K562 (cell line): ENCODE results near the gene HSBP1.

DNA sequence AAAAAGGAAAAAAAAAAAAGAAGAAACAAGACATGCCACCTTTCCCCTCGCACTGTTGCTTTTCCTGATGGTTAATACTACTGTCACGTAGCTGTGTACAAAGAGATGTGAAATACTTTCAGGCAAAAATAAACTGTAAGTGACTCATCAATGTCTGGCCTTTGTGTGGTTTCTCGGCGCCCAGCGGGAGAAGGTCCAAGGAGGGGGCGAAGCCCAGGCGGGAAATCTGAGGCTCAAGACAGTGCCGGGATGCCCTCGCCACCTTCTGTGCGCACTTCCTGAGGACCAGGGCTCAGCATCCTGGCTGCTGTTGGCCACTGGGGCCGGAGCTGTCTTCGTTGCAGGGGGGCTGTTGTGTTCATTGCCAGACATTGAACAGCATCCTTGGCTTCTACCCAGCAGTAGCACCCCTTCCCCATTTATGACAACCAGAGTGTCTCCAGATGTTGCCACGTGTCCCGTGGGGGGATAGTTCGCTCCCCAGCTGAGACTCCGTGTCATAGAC, 67.4 kb upstream of the PLCG2 start:
- RAMPAGE, long total RNA: no peak
- RRBS: 85% methylated on average over 4 of the region's 16 CpGs
PRO-cap:
- standard: no peak
- CoPRO, capped RNA only, 2 experiments: no peak in any of the 2 experiments
- CoPRO, capped and uncapped RNA, 2 experiments: no peak in any of the 2 experiments
- CoPRO, uncapped RNA only, 2 experiments: peak in 1 of 2 experiments; most common plus-strand start position 339 of the sequence (in 1)
CAGE:
- cytosol, long polyA plus RNA: no peak
- long polyA plus RNA: no peak
- nucleolus, long total RNA: no peak
- nucleus, long polyA plus RNA: no peak

DNA sequence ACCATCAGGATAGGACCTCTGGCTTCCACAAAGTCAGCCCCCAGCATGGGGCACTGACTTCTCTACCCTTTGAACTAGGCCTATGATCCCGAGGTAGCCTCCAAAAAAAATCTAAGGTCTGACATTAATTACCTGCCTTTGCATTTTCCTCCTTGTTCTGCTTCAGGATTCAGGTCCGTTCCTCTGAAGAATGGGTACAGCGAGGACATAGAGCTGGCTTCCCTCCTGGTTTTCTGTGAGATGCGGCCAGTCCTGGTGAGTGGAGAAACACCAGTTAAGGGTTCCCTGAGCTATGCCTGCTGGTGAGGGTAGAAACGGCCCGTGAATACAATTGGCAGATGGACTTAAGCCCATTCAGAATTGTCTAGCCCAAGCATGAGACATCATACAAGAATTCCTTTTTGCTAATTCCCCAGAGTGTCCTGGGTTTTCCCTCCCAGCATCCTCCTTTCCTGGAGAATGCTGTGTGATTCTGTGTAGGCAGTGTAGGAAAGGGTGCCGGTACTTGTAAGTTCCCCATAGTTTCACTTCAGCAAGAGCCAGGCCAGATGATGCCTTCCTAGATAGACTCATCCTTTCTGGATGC, 65.2 kb downstream of the SDR42E1 start:
- RAMPAGE, long total RNA: no peak
- RRBS: no CpG with 5 or more reads among the region's 7 CpGs
PRO-cap:
- standard: no peak
- CoPRO, capped RNA only, 2 experiments: no peak in any of the 2 experiments
- CoPRO, capped and uncapped RNA, 2 experiments: no peak in any of the 2 experiments
- CoPRO, uncapped RNA only, 2 experiments: no peak in any of the 2 experiments
CAGE:
- cytosol, long polyA plus RNA: no peak
- long polyA plus RNA: no peak
- nucleolus, long total RNA: no peak
- nucleus, long polyA plus RNA: no peak

DNA sequence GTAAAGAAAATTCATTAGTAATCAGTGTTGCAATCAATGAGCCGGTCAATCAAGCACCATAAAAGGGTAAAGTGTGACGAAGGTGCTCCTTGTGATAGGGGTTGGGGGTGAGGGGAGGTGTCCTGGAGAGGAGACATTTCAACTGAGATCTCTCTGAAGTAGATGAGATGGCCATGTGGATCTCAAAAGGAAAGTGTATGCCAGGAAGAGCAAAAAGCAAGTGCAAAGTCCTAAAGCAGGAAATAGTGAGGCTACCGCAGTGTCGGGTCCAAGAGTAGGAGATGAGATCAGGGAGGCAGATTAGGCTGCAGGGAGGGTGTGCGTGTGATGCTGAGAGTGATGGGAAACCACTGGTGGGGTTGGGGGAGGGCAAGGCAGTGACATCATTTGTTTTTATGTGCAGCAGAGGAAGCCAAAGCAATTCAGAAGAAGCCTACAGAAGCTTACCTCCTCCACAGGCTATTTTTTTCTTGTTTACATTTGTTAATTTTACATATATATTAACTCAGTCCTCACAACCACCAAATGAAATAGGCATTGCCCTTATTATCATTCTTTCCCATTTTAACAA, 28.6 kb downstream of the CDH13 start:
- RAMPAGE, long total RNA: no peak
- RRBS: no CpG with 5 or more reads among the region's 5 CpGs
PRO-cap:
- standard: no peak
- CoPRO, capped RNA only, 2 experiments: no peak in any of the 2 experiments
- CoPRO, capped and uncapped RNA, 2 experiments: no peak in any of the 2 experiments
- CoPRO, uncapped RNA only, 2 experiments: no peak in any of the 2 experiments
CAGE:
- cytosol, long polyA plus RNA: no peak
- long polyA plus RNA: no peak
- nucleolus, long total RNA: no peak
- nucleus, long polyA plus RNA: no peak

DNA sequence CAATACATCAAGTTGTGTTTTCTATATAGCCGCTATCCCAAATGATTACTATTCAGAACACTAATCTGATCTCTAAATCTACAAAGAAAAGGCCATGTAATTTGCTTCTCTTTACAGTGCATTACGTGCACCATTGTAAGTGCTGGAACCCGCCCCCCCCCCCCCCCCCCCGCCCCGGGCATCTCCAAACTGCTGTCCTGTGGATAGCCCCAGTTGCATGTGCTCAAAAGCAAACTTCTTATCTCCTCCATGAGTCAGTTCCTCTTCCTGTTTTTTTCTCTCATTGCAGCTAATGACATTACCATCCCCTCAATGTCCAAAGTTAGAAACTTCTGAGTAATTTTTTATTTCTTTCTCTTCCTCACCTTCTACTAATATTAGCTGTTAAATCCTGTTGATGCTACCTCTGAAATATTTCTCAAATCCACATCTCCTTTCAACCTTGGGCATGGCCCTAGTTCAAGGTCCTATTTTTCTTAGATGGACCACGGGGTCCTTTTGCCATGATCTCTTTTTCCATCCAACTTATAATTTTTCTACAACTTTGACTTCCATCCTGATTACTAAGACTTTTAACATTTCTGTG, 74.1 kb downstream of the CDH13 start:
- RAMPAGE, long total RNA: no peak
- RRBS: no CpG with 5 or more reads among the region's 6 CpGs
PRO-cap:
- standard: no peak
- CoPRO, capped RNA only, 2 experiments: no peak in any of the 2 experiments
- CoPRO, capped and uncapped RNA, 2 experiments: no peak in any of the 2 experiments
- CoPRO, uncapped RNA only, 2 experiments: no peak in any of the 2 experiments
CAGE:
- cytosol, long polyA plus RNA: no peak
- long polyA plus RNA: no peak
- nucleolus, long total RNA: no peak
- nucleus, long polyA plus RNA: no peak

DNA sequence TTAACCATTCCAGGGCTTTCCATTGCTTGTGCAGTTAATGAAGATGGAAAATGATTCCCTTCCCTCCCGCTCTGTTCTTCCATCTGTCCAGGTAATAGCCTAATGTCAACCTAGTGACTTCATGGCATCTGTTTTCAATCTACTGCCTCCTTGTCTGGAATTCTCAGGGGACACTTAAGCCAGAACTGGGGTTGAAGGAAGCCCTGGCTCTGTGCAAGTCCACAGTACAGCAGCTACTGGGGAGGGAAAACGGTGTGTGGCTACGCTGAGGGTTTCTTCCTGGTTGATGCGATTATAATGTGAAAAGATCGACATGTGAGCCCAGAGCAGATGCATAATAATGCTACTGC, 206.8 kb downstream of the CDH13 start:
- RAMPAGE, long total RNA: no peak
- RRBS: no CpG with 5 or more reads among the region's 5 CpGs
PRO-cap:
- standard: no peak
- CoPRO, capped RNA only, 2 experiments: no peak in any of the 2 experiments
- CoPRO, capped and uncapped RNA, 2 experiments: no peak in any of the 2 experiments
- CoPRO, uncapped RNA only, 2 experiments: no peak in any of the 2 experiments
CAGE:
- cytosol, long polyA plus RNA: no peak
- long polyA plus RNA: no peak
- nucleolus, long total RNA: no peak
- nucleus, long polyA plus RNA: no peak

- RAMPAGE, long total RNA: no peak
PRO-cap:
- standard: no peak
- CoPRO, capped RNA only, 2 experiments: no peak in any of the 2 experiments
- CoPRO, capped and uncapped RNA, 2 experiments: no peak in any of the 2 experiments
- CoPRO, uncapped RNA only, 2 experiments: no peak in any of the 2 experiments
CAGE:
- cytosol, long polyA plus RNA: no peak
- long polyA plus RNA: no peak
- nucleolus, long total RNA: no peak
- nucleus, long polyA plus RNA: no peak
Measured at GRCh38 chr16:83581787-83581986, 226.1 kb upstream of the HSBP1 start.

GRCh38 chr16:83807597-83808825, at the start of gene HSBP1:
Gene HSBP1 (plus strand): TSS chr16:83807978.
- RAMPAGE, long total RNA: start-site peak on the plus strand at chr16:83807977-83808040, 5,107 and 2,764 reads in 2 replicates
- RRBS: 1% methylated on average over 31 of the region's 85 CpGs
PRO-cap:
- standard: bidirectional peak, plus-strand start at chr16:83808021, minus-strand start at chr16:83807805; bidirectional peak, plus-strand start at chr16:83808575, minus-strand start at chr16:83808392
- CoPRO, capped RNA only, 2 experiments: peak in 2 of 2 experiments; most common plus-strand start chr16:83807950 (in 2); most common minus-strand start chr16:83807805 (in 1)
- CoPRO, capped and uncapped RNA, 2 experiments: peak in 2 of 2 experiments; most common plus-strand start chr16:83807950 (in 2); most common minus-strand start chr16:83807805 (in 1)
- CoPRO, uncapped RNA only, 2 experiments: no peak in any of the 2 experiments
CAGE:
- cytosol, long polyA plus RNA: start-site peak on the plus strand at chr16:83807967-83808047, 2,364 and 2,389 reads in 2 replicates
- long polyA plus RNA: start-site peak on the plus strand at chr16:83807977-83808040, 3,443 and 3,130 reads in 2 replicates
- nucleolus, long total RNA: no peak
- nucleus, long polyA plus RNA: start-site peak on the plus strand at chr16:83807968-83808047, 1,919 and 2,035 reads in 2 replicates

DNA sequence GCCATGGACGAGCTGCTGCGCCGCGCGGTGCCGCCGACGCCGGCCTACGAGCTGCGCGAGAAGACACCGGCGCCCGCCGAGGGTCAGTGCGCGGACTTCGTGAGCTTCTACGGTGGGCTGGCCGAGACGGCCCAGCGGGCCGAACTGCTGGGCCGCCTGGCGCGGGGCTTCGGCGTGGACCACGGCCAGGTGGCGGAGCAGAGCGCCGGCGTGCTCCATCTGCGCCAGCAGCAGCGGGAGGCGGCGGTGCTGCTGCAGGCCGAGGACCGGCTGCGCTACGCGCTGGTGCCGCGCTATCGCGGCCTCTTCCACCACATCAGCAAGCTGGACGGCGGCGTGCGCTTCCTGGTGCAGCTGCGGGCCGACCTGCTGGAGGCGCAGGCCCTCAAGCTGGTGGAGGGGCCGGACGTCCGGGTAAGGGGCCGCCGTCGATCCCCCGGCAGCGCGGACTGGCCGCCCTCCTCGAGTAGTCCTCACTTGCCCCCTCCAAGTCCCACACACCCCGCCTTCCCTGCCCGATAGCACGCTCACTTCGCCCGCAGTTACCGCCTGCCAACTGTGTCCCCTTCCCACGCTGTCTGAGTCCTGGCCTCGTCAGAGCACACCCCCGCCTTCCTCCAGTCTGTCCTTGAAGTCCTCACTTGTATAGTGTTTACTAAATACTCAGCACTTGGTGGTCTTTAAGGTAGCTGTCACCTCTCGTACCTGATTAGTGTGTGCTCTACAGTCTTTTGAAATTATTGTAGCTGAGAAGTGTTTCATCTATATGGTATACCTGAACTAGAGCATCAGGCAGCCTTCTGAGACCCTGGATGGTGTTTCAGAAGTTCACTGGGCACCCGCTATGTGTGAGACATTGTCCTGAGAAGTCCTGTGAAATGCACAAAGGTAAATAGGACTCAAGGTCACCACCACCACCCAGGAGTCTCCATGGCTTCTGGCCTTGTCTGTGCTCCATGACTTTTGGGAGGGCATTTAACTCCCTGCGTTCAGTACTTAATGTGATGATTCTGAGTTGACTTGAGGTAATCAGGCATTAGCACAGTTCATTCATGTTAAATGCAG, 676 bp downstream of the MLYCD start:
- RAMPAGE, long total RNA: no peak
- RRBS: 2% methylated on average over 17 of the region's 77 CpGs
PRO-cap:
- standard: no peak
- CoPRO, capped RNA only, 2 experiments: peak in 2 of 2 experiments; most common plus-strand start position 304 of the sequence (in 1); most common minus-strand start position 279 of the sequence (in 1)
- CoPRO, capped and uncapped RNA, 2 experiments: no peak in any of the 2 experiments
- CoPRO, uncapped RNA only, 2 experiments: no peak in any of the 2 experiments
CAGE:
- cytosol, long polyA plus RNA: no peak
- long polyA plus RNA: no peak
- nucleolus, long total RNA: no peak
- nucleus, long polyA plus RNA: no peak

- RAMPAGE, long total RNA: no peak
- RRBS: no CpG with 5 or more reads among the region's 7 CpGs
PRO-cap:
- standard: no peak
- CoPRO, capped RNA only, 2 experiments: no peak in any of the 2 experiments
- CoPRO, capped and uncapped RNA, 2 experiments: no peak in any of the 2 experiments
- CoPRO, uncapped RNA only, 2 experiments: no peak in any of the 2 experiments
CAGE:
- cytosol, long polyA plus RNA: no peak
- long polyA plus RNA: no peak
- nucleolus, long total RNA: no peak
- nucleus, long polyA plus RNA: no peak
Measured at GRCh38 chr16:84011015-84011255, 31.7 kb downstream of the SLC38A8 start.

DNA sequence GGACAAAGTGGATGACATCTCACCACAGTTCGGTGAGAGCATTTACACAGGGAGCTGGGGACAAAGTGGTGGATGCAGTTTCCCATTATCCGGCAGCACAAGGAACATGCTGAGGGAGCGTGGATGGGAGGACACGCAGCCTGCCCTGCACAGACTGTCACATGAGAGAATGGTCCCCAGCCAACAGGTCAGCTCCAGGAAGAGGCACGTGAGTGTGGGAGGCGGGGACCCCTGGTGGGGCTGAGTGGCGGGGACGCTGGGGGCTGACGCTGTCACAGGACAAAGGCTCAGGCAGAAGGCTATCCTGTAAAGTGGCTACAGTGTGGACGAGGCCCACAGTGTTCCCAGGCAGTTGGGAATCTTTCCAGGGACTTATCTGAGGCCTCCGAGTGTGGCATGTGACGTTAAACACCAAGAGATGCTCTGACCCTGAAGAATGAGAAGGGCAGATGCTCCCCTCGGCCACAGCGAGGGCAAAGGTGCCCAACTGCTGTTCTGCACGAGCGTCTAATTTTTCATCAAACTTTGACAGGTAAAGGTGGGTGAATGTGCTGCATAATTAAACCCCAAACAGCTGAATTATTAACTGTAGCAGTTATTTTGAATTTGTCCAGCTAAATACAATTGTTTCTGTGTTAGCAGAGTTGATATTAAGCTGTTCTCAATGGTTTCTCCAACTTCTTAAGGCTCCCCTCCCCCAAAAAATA, 30.3 kb downstream of the MBTPS1 start:
- RAMPAGE, long total RNA: no peak
- RRBS: no CpG with 5 or more reads among the region's 16 CpGs
PRO-cap:
- standard: no peak
- CoPRO, capped RNA only, 2 experiments: no peak in any of the 2 experiments
- CoPRO, capped and uncapped RNA, 2 experiments: no peak in any of the 2 experiments
- CoPRO, uncapped RNA only, 2 experiments: no peak in any of the 2 experiments
CAGE:
- cytosol, long polyA plus RNA: no peak
- long polyA plus RNA: no peak
- nucleolus, long total RNA: no peak
- nucleus, long polyA plus RNA: no peak

DNA sequence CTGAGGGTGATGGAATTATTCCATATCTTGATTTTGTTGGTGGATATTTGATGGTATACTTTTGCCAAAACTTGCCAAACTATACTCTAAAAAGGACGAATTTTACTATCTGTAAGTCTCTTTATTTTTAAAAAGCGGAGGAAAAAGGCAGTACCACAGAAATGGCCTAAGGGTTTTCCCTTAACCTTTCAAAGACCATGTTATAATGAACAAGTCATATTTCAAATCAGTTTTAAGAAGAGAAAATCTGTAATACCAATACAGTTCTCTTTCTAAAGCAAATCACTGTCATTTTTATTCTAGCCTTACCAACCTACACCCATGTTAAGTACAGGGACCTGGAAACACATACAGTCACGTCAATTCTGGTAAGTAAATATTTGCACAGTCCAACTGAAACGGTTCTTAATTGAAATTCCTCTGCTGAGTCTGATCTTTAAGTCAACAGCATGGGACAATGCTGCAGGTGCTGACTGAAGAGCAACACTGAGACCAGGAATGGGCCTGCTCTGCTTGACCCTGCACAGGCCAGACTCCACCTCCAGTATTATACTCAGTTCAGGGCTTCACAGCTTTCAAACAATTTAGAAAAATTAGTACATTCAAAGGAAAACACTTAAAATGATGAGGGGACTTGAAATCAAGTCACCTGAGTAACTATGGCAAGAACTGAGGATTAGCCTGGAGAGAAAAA, 20.2 kb downstream of the MBTPS1 start:
- RAMPAGE, long total RNA: no peak
- RRBS: no CpG with 5 or more reads among the region's 4 CpGs
PRO-cap:
- standard: no peak
- CoPRO, capped RNA only, 2 experiments: no peak in any of the 2 experiments
- CoPRO, capped and uncapped RNA, 2 experiments: no peak in any of the 2 experiments
- CoPRO, uncapped RNA only, 2 experiments: no peak in any of the 2 experiments
CAGE:
- cytosol, long polyA plus RNA: no peak
- long polyA plus RNA: no peak
- nucleolus, long total RNA: no peak
- nucleus, long polyA plus RNA: no peak

GRCh38 chr16:84177583-84177914, 9.3 kb downstream of the TAF1C start:
- RAMPAGE, long total RNA: no peak
- RRBS: no CpG with 5 or more reads among the region's 8 CpGs
PRO-cap:
- standard: no peak
- CoPRO, capped RNA only, 2 experiments: no peak in any of the 2 experiments
- CoPRO, capped and uncapped RNA, 2 experiments: no peak in any of the 2 experiments
- CoPRO, uncapped RNA only, 2 experiments: no peak in any of the 2 experiments
CAGE:
- cytosol, long polyA plus RNA: no peak
- long polyA plus RNA: no peak
- nucleolus, long total RNA: no peak
- nucleus, long polyA plus RNA: no peak

- RAMPAGE, long total RNA: no peak
- RRBS: no CpG with 5 or more reads among the region's 8 CpGs
PRO-cap:
- standard: no peak
- CoPRO, capped RNA only, 2 experiments: no peak in any of the 2 experiments
- CoPRO, capped and uncapped RNA, 2 experiments: no peak in any of the 2 experiments
- CoPRO, uncapped RNA only, 2 experiments: no peak in any of the 2 experiments
CAGE:
- cytosol, long polyA plus RNA: no peak
- long polyA plus RNA: no peak
- nucleolus, long total RNA: no peak
- nucleus, long polyA plus RNA: no peak
Measured at GRCh38 chr16:84508568-84509028, 4.1 kb upstream of the MEAK7 start.

DNA sequence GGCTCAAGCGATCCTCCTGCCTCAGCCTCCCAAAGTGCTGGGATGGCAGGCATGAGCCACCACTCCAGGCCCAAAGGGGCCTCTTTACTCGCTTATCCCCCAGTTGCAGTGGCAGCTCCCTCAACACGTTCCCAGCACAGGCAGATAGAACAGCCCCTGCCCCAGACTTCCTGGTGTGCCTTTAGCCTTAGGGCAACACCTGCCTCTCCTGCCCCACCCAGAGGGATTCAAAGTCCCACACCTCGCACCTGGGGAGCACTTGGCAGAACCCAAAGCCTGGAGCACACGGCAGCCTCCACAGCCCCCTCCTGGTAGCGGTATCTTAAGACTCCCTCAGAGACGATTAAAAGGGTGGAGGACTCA, 54.7 kb upstream of the MEAK7 start:
- RAMPAGE, long total RNA: no peak
- RRBS: no CpG with 5 or more reads among the region's 7 CpGs
PRO-cap:
- standard: no peak
- CoPRO, capped RNA only, 2 experiments: no peak in any of the 2 experiments
- CoPRO, capped and uncapped RNA, 2 experiments: no peak in any of the 2 experiments
- CoPRO, uncapped RNA only, 2 experiments: no peak in any of the 2 experiments
CAGE:
- cytosol, long polyA plus RNA: no peak
- long polyA plus RNA: no peak
- nucleolus, long total RNA: no peak
- nucleus, long polyA plus RNA: no peak

- RAMPAGE, long total RNA: no peak
- RRBS: no CpG with 5 or more reads among the region's 22 CpGs
PRO-cap:
- standard: unidirectional peak, plus-strand start at chr16:84726277
- CoPRO, capped RNA only, 2 experiments: no peak in any of the 2 experiments
- CoPRO, capped and uncapped RNA, 2 experiments: no peak in any of the 2 experiments
- CoPRO, uncapped RNA only, 2 experiments: peak in 2 of 2 experiments; most common plus-strand start chr16:84725678 (in 1); most common minus-strand start chr16:84725565 (in 1)
CAGE:
- cytosol, long polyA plus RNA: no peak
- long polyA plus RNA: no peak
- nucleolus, long total RNA: no peak
- nucleus, long polyA plus RNA: no peak
Measured at GRCh38 chr16:84725302-84726430, 25.9 kb downstream of the USP10 start.

DNA sequence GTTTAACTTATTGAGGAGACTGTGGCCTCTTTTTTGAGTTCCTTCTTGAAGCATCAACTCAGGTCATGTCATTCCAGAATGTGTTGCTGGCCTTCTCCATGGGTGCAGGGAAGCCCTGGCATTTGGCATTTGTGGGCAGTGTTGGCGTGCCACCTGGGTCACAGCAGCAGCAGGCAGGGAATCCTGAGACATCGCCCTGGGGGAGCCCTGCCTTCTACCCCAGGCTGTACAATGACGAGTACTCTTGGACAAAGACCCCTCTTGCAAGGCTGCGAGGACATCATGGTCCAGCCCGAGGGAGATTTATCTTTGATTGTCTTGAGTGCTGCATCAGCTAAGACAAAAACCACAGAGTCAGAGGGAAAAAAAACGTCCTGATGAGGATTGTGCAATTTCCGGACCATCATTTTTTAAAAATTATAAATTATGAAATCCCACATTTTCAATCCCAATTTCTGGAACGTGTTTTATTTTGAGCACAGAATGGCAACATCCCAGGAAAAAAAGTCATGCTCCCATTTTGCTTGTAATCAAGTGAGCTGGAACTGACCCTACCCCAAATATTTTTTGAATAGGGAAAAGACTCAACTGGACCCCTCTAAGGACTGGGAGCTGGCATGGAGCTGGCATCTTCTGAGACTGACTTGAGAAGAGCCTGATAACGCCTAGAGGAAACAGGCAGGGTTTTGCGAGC, 3.8 kb downstream of the CRISPLD2 start:
- RAMPAGE, long total RNA: no peak
- RRBS: no CpG with 5 or more reads among the region's 10 CpGs
PRO-cap:
- standard: no peak
- CoPRO, capped RNA only, 2 experiments: no peak in any of the 2 experiments
- CoPRO, capped and uncapped RNA, 2 experiments: no peak in any of the 2 experiments
- CoPRO, uncapped RNA only, 2 experiments: no peak in any of the 2 experiments
CAGE:
- cytosol, long polyA plus RNA: no peak
- long polyA plus RNA: no peak
- nucleolus, long total RNA: no peak
- nucleus, long polyA plus RNA: no peak

GRCh38 chr16:84824104-84824426, 4.3 kb downstream of the CRISPLD2 start:
- RAMPAGE, long total RNA: no peak
- RRBS: no CpG with 5 or more reads among the region's 4 CpGs
PRO-cap:
- standard: no peak
- CoPRO, capped RNA only, 2 experiments: no peak in any of the 2 experiments
- CoPRO, capped and uncapped RNA, 2 experiments: no peak in any of the 2 experiments
- CoPRO, uncapped RNA only, 2 experiments: no peak in any of the 2 experiments
CAGE:
- cytosol, long polyA plus RNA: no peak
- long polyA plus RNA: no peak
- nucleolus, long total RNA: no peak
- nucleus, long polyA plus RNA: no peak

- RAMPAGE, long total RNA: no peak
- RRBS: 11% methylated on average over 2 of the region's 16 CpGs
PRO-cap:
- standard: no peak
- CoPRO, capped RNA only, 2 experiments: no peak in any of the 2 experiments
- CoPRO, capped and uncapped RNA, 2 experiments: no peak in any of the 2 experiments
- CoPRO, uncapped RNA only, 2 experiments: no peak in any of the 2 experiments
CAGE:
- cytosol, long polyA plus RNA: no peak
- long polyA plus RNA: no peak
- nucleolus, long total RNA: no peak
- nucleus, long polyA plus RNA: no peak
Measured at GRCh38 chr16:84827977-84828710, 8.4 kb downstream of the CRISPLD2 start.